ENCODE results near the genes HMCES, RHO and COL6A5.

DNA sequence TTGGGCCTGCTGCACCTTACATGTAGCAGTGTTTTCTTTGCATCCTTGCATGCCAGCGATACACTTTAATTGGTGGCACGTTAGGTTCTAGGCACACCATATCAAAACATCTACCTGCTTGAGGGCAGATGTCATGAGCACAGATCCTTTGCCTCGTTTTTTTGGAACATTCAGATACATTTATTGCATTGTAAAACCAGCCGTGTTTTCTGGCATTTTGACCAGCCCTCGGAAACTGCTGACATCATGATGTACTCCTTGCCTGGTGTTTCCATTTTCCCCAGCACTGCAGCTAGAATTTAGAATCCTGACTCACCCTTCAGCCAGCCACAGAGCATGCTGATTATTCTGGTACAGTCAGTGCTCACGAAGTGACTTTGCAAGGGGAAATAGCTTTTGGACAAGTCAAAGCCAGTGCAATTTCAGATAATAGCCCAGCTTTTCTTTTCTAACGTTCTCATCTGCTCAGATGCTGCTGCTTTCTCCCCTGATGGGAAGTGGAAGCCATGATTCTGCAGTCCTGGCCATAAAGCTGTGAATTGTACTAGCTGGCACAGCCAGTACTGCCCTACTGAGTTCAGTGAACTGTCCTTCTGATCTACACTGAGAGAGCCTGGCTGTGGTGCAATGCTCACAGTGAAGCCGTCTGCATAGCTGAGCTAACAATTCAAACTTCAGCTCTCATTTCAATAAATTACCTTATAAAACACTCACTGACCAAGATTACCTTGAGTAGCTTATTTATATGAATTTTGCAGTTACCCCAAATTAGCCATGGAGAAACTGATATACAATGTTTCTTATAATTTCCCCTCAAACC, 12.1 kb upstream of the CNBP start:
- PRO-cap: no peak

DNA sequence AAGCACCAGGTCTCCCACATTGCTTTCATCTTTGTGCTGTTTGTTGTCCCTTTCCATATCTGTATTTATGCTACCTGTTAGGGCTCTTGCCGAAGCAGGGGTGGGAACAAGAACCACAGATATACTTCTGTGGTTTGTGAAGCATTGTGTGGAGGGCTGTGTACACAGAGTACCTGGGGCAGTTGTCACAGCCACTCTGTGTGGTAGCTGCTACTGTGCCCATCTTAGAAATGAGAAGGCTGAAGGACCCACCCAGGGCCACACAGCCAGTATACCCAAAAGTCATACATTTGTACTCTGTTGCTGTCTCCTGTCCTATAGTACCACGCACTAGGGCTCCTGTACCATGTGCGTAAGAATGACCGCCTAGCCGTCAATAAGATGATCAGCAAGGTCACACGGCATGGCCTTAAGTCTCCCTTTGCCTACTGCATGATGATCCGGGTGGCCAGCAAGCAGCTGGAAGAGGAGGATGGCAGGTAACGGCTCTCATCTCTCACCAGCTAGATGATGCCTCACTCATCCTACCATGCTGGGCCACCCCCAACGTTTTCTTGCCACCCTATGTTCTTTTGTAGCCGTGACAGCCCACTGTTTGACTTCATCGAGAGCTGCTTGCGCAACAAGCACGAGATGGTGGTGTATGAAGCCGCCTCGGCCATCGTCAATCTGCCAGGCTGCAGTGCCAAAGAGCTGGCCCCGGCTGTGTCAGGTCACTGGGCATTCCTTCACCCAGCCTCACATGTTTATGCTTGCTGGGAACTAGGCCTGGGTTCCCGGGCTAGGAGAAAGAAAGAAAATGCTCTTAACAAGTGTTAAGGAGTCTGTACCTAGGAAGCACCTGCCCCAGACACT, 8.0 kb downstream of the COPG1 start:
- PRO-cap: no peak

DNA sequence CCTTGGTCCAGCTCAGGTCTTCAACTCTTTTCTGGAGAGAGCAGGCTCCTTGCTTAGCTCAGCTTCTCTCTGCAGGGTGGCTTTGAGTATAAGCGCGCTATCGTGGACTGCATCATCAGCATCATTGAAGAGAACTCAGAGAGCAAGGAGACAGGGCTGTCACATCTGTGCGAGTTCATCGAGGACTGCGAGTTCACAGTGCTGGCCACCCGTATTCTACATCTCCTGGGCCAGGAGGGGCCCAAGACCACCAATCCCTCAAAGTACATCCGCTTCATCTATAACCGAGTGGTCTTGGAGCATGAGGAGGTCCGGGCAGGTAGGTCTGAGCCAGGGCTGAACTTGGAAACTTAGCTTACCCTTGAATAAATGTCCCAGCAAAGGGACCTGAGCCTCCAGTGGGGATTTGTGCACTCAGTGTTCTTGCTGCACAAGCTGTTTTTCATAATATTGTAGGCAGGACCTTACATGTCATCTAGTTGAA, 13.2 kb upstream of the HMCES start:
- PRO-cap: no peak

GRCh38 chr3:129278266-129279343, at the start of gene HMCES:
HMCES (plus strand) TSS chr3:129278870.
- PRO-cap: bidirectional peak, plus-strand start at chr3:129278984, minus-strand start at chr3:129278763

DNA sequence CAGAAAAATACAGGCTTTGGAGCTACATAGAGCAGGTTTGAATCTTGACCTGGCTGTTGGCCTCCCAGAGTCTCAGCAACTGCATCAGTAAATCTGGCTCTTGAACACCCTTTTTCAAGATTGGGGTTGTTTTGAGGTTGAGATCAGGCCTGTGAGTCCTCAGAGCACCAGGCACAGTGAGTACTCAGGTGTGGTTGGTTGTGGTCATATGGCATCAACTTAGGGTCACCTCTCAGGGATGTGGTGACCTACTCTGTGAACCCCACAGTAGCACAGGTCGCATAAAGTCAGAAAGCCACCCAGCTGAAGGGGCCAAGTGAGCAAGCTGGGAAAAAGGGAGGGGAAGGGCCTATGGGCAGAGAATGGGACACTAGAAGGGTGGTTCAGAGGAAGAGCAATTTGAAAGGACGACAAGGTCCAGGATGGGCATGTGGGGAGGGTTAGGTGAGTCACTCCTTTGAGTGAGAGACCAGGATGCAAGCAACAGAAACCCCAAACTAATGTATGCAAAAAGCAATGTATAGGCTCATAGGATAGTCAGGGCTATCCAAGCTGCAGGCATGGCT, 4.1 kb downstream of the H1-10 start:
- PRO-cap: no peak

- PRO-cap: no peak
Observed at GRCh38 chr3:129385332-129386398, 42.8 kb downstream of the EFCAB12 start.

GRCh38 chr3:129399905-129400394, 28.5 kb downstream of the EFCAB12 start:
- PRO-cap: no peak

DNA sequence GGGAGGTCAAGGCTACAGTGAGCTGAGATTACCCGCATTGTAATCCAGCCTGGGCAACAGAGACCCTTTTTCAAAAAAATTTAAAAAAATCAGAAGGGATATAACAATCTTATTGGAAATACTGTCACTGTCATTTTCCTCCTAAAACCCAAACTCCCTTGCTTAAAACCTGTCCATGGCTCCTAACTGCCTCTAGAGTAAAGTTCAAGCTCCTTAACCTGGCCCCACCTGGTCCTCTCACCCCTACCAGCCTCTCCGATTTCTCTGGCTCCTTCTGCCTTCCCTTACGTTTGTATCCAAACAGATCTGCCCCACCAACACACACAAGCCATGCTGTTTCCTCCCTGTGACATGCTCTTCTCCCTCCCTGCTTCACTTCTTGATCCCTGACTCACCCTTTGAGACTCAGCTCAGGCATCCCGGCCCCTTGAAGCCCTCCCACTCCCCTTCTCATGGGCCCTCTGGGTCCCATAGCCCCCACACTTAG, 4.8 kb downstream of the EFCAB12 start:
- PRO-cap: no peak

- PRO-cap: no peak
Observed at GRCh38 chr3:129429138-129429504, 685 bp upstream of the EFCAB12 start.

- PRO-cap: no peak
Observed at GRCh38 chr3:129433284-129434050, 5.0 kb upstream of the EFCAB12 start.

DNA sequence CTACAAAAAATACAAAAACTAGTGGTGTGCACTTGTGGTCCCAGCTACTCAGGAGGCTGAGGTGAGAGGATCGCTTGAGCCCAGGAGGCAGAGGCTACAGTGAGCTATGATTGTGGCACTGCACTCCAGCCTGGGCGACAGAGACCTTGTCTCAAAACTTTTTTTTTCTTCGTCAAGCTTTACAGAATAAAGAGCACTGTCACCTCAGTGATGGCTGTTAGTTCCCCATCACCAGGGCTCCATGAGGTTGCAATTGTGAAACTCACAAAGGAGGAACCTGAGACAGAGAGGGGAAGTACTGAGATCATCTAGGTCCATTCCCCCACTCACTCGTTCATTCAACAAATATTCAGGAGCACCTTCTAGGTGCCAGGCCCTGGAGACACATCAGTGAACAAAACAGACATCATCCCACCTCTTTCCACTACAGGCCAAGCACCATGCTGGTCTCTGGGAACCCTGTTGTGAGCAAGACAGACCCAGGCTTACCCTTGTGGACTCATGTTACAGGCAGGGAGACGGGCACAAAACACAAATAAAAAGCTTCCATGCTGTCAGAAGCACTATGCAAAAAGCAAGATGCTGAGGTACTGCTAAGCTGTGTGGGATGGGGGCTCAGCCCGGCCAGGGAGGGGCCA, 2.3 kb upstream of the RHO start:
- PRO-cap: no peak

- PRO-cap: no peak
Observed at GRCh38 chr3:129528441-129528840, at the start of gene RHO. RHO (plus strand) TSS chr3:129528639.

DNA sequence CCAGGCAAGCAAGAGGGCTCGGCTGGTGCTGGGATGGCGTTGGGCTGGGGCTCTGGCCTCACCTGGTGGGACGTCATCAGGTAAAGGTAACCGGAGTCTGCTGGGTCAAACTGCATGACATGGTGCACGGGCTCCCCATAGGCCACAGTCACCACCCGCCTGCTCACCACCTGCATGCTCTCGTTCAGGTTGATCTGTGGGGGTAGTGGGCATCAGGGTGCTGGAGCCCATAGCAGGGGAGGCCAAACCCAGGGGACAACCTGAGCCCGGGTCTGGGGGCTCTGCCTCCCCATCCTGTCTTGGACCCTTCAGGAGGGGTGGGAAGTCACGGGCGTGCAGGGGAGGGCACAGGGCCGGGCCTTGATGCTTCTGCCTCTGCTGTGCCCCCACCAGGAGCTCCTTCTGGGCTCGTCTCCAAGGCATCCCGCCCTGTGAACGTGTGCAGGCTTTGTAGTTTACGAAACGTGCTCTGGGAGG, 19.9 kb downstream of the PLXND1 start:
- PRO-cap: no peak

DNA sequence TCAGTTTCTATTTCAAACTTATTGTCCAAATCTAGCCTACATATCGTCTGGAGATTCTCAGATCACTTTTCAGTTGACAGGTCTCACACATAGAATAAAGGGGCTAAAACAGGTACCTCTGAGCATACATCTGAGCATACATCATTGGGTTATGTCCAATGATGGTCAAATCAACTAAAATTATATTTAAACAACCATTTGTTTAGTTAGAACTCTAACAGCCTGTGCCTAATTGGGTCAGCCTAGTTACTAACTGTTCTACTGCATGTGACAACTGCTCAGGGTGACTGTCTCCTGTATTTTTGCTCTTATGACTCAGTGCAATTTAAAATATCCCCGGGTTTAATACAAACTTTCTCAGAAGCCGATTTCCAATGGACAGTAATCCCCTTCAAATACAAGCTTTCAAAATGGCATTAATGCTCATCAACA, 57.7 kb upstream of the PLXND1 start:
- PRO-cap: no peak

GRCh38 chr3:129665900-129666292, 59.4 kb upstream of the PLXND1 start:
- PRO-cap: no peak

DNA sequence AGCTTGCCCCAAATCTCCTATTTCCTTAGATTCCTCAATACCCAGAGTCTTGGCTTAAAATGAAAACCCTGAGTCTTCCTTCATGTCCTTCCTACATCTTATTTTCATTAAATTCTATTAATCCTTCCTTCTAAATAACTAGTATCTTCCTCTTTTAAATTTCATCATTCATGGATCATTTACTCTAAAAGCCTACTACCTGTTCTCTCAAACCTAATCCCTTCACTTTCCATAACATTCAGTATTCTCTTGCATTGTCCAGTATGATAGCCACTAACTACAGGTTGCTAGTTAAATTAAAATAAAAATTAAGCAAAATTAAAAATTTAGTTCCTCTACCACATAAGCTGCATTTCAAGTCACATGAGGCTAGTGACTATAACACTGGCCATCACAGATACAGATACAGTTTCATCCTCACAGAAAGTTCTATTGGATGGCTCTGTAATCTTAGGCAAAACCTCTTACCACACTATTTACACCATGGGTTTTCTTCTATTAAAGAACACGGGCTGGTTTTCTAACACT, 112.8 kb downstream of the TMCC1 start:
- PRO-cap: no peak

DNA sequence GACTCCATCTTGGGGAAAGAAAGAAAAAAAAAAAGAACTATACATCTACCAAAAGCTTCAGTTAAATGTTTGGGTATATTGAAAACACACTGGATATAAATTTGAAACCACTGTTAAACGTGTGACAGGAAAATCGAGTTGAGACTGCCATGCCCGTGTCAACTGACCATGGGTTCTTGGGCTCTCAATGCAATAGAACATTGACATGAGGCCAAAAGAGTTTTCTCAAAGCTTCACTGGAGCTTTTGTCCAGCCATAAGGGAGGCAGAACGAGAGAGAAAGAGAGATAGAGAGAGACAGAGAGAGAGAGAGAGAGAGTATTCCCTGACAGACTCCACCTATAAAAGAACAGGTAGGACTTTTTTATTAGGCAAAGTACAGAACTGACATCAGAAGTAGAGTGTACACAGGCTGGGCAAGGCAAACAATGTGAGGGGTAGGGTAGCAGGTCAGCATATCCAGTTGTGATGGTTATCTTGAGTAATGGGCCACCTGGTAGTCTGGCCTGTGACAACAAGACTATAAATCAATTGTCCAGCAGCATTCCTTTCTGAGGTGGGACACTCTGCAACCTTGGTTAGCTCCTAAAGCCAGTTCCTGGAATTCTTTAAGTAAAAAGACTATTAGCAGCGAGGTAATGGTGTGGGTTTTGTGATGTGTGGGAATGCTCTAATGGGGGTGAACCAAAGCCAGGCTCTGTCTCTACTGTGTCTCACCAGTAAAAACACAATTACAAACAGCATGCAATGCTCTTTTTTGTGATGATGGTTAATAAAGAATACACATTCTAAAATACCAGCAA, 14.8 kb upstream of the TMCC1 start:
- PRO-cap: no peak

GRCh38 chr3:130345313-130345975, at the start of gene COL6A5:
COL6A5 (plus strand) TSS chr3:130345672.
- PRO-cap: no peak

- PRO-cap: no peak
Observed at GRCh38 chr3:130744332-130745159, 2.1 kb downstream of the PIK3R4 start.

- PRO-cap: bidirectional peak, plus-strand start at chr3:131381767, minus-strand start at chr3:131381491
Observed at GRCh38 chr3:131380699-131381656, 596 bp upstream of the NUDT16 start.

Measured in natural killer cell (primary cell).